ENCODE measurements around the gene HIGD1C.

DNA sequence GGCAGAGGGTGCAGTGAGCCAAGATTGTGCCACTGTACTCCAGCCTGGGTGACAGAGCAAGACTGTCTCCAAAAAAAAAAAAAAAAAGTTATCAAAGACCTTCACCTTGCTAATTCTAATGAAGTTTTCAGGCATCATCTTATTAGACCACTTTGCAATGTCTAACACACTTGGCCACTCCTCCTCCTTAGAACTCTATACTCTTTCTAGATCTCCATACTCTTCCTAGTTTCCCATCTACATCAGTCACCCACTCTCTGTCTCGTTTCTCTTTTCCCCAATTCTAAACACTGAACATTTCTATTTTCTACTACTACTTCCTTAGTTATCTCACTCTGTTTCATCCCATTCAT, 3.0 kb upstream of the KANSL2 start:
- PRO-cap, result no peak

DNA sequence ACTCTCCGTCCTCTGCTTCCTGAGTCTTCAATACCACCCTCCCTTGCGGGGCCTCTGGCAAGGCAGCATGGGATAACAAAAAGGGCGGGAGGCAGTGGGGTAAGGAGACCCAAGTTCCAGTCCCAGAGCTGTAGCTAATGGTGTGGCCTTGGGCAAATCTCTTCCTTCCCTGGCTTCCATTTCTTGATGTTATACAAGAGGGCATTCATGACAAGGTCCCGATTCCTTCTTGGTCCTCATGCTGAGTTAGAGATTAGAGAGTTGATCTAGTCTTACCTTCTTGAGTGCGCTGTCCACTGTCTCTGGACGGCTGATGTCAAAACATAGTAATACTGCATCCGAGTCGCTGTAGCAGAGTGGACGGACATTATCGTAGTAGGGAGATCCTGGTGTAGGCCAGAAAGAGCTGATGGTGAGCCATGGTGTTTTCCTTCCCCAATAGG, 3.9 kb downstream of the RND1 start:
- PRO-cap, result unidirectional peak, plus-strand start at position 78 of the sequence

DNA sequence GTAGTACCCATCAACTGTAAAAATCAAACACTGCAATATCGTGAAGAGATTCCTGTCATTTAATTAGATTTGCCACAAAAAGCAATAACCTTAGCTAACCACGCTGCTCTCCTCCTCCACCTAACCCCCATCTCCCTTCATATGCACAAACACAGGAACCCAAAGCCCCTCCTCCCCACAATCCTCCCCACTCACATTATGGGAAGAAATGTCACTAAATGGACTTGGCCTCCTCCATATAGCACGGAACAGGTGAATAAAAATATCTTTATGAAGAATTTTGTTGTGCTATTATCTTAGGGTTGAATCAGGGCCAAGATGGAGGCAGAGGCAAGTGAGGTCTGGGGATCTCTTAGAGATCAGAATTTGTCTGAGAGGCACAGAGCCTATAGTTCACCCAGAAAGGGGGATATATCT, 3.1 kb upstream of the DDN start:
- PRO-cap, result no peak

GRCh38 chr12:49260686-49261028, 4.2 kb upstream of the TUBA1C start:
- PRO-cap, result no peak

DNA sequence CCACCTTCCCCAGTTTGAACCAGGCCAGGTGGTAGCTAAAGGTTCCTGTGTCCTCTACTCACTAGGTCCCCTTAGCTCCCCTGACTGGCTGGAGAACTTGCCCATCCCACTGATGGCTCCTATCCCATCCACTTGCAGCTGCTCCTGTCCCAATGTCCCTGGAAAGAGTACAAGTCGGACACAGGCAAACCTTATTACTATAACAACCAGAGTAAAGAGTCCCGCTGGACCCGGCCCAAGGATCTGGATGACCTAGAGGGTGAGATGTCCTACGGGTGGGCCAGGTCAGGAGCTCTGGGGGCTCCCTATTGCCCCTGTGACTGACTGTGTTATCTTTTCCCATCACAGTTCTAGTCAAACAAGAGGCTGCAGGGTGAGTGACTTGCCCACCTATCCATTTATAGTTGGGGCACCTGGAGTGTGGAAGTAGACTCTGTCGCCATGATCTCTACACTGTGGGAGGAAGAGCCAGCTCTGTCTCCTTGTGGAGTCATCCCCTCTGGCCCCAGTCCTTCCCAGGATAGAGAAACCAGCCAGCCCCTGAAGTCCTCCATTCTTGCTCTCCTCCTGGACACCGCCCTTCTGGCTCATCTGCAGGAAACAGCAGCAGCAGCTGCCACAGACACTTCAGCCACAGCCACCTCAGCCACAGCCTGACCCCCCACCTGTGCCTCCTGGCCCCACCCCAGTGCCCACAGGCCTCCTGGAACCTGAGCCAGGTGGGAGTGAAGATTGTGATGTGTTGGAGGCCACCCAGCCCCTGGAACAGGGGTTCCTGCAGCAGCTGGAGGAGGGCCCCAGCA, 10.1 kb downstream of the PRPF40B start:
- PRO-cap, result no peak

DNA sequence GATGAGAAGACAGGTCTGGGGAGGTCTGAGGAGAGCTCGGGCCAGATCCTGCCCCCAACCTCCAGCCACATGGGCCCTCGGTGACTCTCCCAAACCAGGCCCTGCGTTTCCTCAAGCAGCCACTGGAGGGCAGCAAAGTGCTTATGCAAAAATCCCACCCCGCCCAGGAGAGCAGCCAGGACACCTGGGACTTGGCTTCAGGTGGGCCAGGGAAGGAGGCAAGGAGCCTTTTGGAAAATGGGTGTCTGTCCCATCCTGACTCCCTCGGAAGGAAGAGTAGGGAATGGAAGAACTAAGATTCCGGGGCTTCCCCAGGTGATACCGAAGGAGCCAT, 24.2 kb upstream of the BCDIN3D start:
- PRO-cap, result no peak

DNA sequence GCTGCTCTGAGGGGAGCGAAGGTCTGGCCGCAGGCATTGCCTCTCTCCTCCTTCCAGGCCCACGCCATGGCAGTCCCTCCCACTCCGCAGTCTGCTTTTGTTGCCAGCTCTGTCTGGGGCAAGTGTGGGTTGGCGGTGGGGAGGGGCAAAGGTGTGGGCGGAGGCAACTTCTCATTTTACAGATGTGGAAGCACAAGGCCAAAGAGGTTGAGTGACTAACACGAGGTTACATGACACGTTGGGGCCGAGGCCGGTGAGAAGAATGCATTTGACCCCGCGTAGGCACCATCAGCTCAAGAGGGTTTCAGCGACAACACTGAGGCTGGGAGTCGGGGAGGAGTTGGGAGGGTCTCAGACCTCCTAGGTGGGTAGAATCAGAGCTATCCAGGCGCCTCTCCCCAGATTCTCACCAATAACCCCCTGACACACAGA, 6.2 kb upstream of the FAIM2 start:
- PRO-cap, result no peak

- PRO-cap, result unidirectional peak, minus-strand start at chr12:49970370
Measured at GRCh38 chr12:49970242-49970550, 2.6 kb upstream of the AQP6 start.

GRCh38 chr12:50050251-50051185, 6.9 kb upstream of the ASIC1 start:
- PRO-cap, result bidirectional peak, plus-strand start at chr12:50050872, minus-strand start at chr12:50050723

GRCh38 chr12:50085585-50085993, 447 bp downstream of the SMARCD1 start:
- PRO-cap, result bidirectional peak, plus-strand start at chr12:50085683, minus-strand start at chr12:50085536

DNA sequence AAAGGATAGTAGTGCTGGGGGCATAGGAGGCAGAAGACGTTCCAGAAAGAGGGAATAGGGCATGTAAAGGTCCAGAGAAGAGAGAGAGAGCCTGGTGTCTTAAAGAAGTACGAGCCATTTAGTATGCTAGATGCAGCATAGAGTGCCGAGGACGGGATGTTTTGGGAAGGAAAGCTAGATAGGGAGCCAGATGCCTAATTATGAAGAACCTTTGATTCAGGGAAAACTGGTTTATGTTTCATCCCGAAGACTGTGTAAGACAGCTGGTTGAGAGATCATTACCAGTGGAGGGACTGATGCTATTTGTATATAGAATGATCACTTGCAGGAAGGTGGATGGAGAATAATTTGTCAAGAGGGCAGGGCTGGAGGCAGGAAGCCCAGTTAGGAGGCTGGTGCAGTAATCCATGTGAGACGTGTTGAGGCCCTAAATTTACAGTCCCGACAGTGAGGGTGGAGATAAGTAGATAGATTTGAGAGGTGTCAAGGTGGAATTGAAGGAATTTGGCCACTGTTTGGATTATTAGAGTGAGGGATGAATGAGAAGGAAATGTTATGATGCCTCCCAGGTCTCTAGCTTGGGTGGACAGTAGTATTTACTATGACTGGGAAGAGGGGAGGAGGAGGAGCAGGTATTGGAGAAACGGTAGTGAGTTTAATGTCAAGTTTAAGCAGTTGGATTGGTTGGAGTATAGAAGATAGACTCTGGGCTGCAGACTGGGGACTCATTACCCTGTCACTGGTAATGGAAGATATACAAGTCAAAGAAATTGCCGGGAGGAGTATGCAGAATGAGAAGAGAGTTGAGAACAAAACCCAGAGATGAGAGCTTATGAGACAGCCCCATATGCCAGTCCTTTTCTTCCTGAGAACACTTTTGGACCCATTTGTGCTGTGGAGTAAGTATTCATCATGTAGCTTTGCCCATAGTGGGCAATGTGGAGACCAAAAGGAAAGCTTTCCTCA, 7.9 kb upstream of the GPD1 start:
- PRO-cap, result no peak

GRCh38 chr12:50098563-50098945, 5.3 kb upstream of the GPD1 start:
- PRO-cap, result unidirectional peak, plus-strand start at chr12:50098742

GRCh38 chr12:50488317-50488688, 16.5 kb upstream of the DIP2B start:
- PRO-cap, result no peak

DNA sequence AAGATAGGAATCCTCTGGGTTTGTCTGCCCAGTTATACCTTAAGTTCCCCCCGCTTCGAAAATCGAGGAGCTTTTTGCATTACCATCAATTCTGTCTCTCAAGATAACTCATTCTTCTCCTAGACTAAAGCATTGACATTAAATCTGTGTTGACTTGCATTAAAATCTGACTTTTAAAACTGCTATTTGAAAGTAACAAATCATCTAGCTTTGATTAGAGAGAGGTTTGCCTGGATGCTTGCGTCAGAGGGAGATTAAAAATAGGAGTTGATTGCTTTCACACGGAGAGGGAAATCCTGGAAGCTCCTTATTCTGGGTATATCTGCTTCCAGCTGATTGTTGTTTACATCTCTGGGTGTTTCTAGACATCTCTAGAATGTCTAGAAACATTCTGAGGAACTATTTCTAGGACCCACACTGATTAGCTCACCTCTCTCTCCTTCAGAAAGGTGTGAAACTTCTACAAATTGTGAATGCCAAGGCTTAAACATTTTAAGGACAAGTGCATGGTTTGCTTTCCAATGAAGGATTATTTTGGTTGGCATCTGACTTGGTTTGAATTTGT, 2.0 kb downstream of the DIP2B start:
- PRO-cap, result unidirectional peak, minus-strand start at position 256 of the sequence; unidirectional peak, minus-strand start at position 296 of the sequence

DNA sequence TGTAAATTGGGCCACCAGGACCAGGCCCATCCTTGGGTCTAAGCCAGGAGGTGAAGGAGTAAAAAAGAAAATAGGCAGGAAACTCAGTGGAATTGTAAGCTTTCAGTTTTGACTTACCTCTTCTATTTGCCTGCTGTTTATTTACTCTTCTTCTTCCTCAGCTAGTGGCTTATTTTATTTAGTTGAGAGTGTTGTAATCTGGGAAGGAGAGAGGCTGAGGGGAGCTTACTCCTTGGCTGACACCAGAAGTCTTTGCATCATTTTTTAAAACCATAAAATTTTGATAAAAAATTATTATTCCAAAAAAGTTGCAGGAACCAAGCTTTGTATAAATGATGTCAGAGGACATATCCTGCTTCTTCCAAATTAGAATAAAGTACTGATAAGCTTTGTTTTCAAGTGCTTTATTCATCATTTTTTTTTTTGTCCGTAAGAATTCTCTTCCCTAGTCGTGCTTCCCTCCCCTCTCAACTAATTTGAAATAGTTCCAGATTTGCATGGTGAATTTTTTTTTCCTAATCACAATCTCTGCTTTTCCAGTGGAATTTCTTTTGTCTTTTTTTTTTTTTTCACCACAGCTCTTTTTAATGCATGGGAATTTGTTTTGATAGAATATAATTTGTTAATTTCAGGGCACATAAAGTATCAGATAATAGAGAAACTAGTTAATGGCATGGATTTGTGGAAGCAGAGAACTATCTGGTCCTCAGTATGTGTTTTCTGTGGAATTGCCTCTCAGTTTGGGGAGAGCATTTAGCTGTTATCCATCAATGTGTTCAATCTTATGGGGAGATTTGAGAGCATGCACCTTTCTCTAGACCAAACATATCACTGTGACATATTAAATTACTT, 64.0 kb downstream of the DIP2B start:
- PRO-cap, result no peak

DNA sequence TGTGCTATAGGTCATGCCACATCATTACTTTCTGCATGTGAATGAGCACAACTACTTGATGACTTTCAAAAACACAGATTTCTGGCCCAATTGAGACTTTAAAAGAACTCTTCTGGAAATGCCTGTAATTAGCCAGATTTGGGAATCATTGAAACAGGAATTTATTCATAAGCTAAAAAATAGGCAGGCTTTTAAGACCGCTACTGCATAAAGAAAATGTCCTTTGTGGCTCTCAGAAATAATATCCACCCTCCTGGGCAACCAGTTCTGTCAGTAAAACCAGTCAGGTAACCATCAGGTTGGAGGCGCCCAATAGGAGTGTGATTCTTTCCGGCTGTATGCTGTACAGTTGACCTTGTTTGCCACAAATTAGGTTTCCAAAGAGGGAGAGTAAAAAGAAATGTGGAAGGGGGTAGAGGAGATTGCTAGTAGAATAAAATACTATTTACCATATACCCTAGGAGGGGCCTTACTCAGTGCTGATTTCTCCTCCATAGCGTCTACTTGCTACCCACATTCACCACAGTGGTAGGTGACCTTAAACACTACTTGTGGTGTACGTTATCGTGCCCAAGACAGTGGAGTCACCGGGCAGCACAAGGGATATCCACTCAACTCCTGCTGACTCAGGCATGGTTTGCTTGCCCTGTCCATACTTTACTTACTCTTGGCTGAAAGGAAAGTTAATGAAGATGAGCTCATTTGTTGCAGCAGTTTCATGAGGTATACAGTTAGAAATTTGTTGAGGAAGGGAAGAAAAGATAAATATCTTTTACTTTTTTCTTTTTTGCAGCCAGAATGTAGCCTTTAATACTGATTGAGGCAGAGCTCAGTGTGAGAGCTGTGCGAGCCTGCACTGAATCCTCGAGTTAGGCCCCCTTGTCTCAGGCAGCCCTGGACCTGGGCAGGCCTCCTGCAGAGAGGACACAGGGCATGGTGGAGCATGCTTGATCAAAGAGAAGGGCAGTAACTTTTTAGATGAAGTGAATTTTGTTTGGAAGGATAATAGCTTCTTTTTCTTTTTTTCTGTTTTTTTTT, 76.7 kb downstream of the DIP2B start:
- PRO-cap, result no peak

DNA sequence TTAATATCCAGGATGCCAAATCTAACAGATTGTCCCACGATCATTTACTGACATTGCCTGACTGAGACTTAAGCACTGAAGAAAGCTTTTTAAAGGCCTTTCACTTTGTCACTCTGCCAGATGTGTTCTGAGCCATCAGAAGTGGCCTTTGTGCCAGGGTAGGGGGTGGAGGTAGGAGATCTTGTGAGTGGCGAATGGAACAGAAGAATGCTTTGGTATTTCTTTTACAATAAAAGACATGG, 117.1 kb downstream of the DIP2B start:
- PRO-cap, result no peak

- PRO-cap, result no peak
Measured at GRCh38 chr12:50625130-50625431, 120.3 kb downstream of the DIP2B start.

DNA sequence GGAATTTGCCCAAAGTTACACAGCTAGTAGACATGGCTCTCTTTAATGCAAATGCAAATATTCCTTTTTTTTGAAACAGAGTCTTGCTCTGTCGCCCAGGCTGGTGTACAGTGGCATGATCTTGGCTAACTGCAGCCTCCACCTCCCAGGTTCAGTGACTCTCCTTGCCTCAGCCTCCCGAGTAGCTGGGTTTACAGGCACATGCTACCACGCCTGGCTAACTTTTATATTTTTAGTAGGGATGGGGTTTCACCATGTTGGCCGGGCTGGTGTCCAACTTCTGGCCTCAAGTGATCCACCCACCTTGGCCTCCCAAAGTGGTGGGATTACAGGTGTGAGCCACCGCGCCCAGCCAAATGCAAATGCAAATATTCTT, 2.9 kb downstream of the METTL7A start:
- PRO-cap, result no peak

DNA sequence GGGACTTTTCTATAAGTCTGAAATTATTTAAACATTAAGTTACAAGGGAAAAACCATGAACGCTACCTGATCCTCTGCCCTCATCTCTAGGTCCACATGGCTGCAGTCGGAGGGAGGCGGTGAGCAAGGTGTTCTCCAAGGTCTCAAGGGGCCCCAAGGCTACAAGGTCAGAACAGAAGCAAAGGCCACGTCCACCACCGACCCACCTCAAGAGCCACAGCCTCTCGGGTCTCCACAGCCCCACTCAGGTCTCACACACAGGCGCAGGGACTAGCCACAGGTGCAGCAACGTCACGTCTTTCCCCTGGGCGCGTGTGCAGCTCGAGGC, at the start of gene HIGD1C:
Gene HIGD1C, plus strand, starts transcription at position 194 of the 328 bp plus-strand sequence.
- PRO-cap, result no peak